ENCODE data around the genes OR6C75, OR6C76, OR10P1 and GDF11.

DNA sequence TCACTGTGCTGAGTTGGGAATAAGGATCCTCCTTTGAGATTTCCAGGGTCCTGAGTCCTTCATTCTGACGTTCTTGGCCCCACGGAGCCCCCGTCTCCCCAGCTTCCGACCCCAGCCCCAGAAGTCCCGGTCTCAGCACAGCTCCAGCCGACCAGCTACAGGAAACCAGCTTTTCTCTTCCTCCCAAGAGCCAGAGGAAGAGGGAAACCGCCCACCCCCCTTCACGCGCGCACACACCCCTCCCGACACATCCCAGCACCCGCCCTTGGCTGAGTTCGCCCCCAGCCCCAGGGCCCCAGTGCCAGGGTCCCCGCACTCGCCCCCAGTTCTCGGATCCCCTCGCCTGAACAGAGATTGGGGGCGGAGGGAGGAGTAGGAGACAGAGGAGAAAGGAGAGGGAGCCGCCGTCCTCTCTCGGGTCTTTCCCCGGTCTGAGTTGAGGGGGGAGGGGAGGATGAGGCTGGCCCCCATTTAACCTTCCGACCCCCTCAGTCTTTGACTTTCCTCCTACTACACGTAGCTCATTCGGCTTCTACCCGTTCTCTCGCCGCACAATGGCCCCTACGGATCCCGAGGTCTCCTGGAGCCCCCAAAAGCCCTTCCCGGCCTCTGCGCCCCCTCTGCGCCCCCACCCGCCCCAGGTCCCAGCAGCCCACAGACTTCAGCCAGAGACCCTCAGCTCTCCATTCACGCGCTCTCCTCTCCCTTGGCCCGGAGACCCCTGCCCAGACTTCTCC is 908 bp downstream of the ITGA5 start:
- PRO-cap: bidirectional peak, plus-strand start at position 382 of the sequence, minus-strand start at position 167 of the sequence; bidirectional peak, plus-strand start at position 498 of the sequence, minus-strand start at position 433 of the sequence

DNA sequence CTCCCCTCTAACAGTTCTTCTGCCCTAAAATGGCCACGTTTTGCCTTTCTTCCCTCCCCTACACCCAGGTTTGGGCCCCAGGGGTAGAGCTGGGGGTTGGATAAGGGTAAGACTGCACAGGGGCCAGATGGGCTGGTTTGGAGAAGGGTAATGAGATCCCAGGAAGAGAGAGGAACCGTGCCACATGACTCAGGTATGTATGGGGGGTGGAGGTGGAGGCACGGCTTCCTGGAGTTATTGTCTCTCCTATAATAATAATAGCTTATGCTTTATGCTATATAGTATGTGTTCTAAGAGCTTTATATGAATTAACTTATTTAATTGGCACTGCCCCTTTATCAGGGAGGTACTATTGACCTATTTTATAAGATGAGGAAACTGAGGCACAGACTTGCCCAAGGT is 10.2 kb upstream of the ITGA5 start:
- PRO-cap: no peak

- PRO-cap: no peak
Measured at GRCh38 chr12:54432857-54433195, 13.8 kb upstream of the ITGA5 start.

GRCh38 chr12:54947736-54948287 is 36.8 kb downstream of the TESPA1 start:
- PRO-cap: no peak

GRCh38 chr12:55362650-55363241 is at the start of gene OR6C75:
Gene OR6C75, plus strand, starts transcription at chr12:55362975.
- PRO-cap: no peak

- PRO-cap: no peak
Measured at GRCh38 chr12:55392377-55392985, 7.8 kb upstream of the OR6C65 start.

DNA sequence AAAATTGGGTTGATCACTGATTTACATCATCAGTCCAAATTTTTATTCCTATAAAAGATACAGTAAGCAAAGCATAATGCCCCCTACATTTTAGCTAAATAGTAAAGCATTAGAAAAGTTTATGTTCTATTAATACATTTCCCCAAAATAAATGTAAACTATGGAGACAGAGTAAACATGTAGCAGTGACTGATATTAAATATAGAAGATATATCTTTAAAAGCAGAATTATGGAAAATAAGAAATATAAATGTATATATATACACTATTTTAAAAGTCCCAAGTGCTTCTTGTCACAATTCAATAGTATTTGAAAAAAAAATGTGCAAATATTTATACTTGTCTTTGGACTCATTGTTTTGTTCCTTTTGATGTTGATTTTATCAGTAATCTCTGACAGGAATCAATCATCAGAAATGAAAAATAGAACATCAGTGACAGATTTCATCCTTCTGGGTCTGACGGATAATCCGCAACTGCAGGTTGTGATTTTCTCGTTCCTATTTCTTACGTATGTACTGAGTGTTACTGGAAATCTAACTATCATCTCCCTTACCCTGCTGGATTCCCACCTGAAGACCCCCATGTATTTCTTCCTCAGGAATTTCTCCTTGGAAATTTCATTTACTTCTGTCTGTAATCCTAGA is at the start of gene OR6C76:
Gene OR6C76, plus strand, starts transcription at position 417 of the 647 bp plus-strand sequence.
- PRO-cap: no peak

DNA sequence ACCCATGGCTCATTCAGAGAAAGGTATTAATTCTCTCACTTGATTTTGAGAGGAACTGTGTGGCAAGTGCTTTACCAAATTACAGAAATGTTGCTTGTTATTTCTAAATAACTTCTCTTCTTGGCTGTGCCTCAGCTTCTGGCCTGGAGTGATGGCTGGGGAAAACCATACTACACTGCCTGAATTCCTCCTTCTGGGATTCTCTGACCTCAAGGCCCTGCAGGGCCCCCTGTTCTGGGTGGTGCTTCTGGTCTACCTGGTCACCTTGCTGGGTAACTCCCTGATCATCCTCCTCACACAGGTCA is at the start of gene OR10P1:
Gene OR10P1, plus strand, starts transcription at position 152 of the 305 bp plus-strand sequence.
- PRO-cap: no peak

GRCh38 chr12:55694744-55695313 is 12.9 kb downstream of the ITGA7 start:
- PRO-cap: no peak

DNA sequence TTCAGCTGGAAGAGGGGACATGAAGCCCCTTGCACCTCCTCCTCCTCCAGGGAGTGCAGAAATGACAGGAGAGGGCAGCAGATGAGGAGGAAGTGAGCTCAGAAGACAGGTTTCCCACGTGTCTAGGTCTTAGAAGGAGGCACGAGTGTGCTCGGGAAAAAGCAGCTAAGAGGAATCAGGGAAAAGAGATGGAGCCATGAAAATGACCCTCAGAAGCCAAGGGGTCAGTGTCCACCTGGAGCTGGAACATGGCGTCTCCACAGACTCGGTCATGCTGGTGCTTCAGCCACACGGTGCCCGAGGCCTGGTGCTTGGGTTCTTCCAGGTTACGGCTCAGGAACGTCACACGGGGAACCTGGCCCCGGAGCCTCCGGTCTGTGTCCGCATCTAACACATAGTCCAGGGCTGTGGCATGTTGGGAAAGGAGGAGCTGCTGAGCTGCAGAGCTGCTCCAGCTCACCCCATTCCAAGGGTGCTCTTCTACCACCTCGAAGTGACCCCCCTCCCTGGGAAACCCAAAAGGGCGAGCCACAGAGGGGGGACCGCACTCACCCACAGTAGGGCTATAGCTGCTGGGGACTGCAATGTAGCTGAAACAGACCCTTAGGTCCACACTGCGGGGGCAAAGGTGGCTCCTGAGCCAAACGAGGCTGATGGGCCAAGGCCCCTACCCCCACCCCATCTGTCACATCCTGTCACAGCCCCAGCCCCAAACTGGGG is 10.9 kb downstream of the ITGA7 start:
- PRO-cap: no peak

GRCh38 chr12:55717283-55718522 is 1.9 kb downstream of the BLOC1S1 start:
- PRO-cap: no peak

DNA sequence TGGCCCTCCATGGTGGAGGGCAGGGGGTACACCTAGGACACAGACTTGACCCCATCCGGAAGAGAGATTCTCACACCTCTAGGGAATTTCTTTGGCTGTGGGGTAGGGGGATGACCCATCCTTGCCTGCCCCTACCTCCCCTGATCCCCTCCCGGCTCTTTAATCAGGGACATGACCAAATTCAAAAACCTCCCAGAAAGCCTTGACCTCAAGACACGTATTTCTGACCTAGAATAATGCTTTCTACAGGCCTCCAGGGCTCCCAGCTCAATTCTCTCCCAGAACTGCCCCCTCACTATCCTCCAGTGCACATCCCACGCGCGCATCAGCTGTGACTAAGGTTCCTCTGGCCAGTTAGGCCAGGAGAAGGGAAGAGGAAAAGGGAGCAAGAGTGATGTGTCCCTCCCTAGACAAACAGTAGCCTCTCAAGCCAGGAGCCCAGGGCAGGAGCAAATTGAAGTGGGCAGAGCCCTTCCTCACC is 1.4 kb downstream of the CD63 start:
- PRO-cap: no peak

- PRO-cap: no peak
Measured at GRCh38 chr12:55729975-55730836, 1.4 kb upstream of the CD63 start.

- PRO-cap: bidirectional peak, plus-strand start at chr12:55743122, minus-strand start at chr12:55743013
Measured at GRCh38 chr12:55742824-55743238, at the start of gene GDF11. Gene GDF11, plus strand, starts transcription at chr12:55743122.

DNA sequence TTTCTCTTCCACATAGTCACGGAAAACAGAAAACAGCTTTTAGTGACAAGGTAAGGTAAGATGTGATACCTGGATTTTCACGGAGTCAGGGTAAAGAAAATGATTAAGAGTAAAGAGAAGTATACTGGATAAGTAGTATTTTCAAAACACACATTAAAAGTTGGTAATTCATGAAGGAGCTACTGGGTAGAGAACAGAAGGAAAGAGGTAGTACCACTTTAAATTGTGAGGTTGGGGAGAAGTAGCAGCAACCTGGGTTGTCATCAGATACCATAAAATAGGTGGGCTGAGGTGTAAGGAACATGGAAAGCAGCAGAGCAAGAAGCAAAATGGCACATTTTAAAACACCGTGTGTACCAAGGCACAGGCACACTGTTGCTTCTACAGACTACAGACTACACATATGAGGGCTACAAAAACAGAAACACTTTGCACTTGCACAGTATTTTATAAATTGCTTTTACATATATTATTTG is 1.9 kb downstream of the PYM1 start:
- PRO-cap: no peak

GRCh38 chr12:55956426-55956743 is 9.5 kb downstream of the PMEL start:
- PRO-cap: no peak

GRCh38 chr12:55971515-55972711 is 2.0 kb upstream of the RAB5B start:
- PRO-cap: no peak

DNA sequence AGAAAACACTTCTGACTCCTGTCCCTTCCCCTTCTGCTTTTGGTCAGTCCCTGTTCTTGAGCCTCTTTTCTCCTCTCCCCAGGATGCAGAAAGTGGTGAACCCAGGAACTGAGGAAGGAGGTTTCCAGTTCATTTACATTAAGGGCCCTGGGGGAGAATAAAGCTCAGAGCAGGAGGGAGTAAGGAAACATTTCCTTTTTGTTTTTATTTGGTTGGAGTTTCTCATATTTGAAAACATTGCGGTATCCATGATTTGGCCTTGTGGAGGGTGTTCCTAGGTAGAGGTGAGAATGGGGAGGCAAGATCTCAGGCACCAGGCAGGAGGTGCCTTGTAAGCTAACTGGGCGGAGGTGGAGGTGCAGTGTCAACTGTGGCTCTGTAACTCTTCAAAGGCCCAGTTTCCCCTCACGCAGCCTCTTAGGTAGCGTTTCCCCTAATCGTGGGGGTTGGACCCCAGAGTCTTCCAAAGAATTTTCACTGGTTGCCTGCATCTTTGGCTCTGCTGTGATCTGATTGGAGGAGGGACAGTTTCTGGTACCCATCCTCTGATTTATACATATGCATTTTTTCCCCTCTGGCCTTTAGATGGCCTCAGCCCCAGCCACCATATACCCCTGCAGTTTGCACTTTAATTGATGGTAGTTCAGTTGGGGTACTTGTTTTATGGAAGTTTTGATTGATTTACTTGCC is 4.4 kb upstream of the SUOX start:
- PRO-cap: no peak

DNA sequence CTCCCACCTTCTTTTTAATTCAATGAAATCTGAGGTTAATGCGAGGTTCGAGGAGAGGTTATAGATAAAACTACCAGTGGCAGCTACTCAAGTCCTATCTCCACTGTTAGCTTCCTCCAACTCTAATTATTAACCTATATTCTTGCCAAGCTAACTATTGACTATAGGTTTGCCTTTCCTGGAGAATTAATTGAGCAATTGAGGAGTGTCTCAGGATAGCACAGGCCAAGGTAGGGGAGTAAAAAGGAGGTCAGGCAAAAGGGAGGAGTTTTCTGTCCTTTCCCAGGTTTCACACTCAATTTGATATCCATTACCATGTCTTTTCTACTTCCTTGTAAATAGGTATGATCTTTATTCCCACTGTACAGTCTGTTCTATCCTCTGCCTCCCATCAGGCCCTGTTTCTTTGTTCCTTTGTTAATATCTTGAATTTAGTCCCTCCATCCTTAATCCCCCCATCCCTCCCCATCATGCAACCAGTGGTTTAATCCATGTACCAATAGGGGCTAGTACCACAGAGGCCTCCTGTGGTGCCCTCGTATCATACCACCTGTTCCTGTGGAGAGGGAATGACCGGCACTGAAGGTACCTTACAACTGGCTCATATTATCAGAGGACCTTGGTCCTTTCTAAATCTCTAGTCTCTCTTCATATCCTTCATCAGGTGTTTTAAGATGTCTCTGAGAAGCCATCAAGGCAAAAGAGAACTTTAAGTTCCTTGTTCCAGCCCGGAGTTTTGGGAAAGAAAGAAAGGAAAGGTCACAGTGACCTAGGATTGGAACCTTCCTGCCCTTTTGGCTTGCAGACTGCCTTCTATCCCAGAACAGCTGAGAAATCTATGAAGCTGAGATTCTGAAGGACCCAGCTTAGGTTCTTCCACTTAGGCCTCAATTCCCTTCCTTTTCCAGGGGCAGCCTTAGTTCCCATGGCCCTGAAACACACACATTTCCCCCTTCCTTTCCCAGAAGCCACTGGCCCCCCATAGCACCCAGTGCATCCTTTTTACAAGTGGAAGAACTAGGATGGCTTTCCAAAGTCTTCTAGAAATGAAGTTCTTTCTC is 3.5 kb upstream of the SUOX start:
- PRO-cap: no peak

GRCh38 chr12:56020202-56020652 is 616 bp upstream of the IKZF4 start:
- PRO-cap: no peak

Measured in ileum (tissue), 1 donor.